SUDHL5 (cell line): ENCODE results near the genes OR6Y1, MNDA, AIM2 and KCNJ10.

GRCh38 chr1:157992142-157992483 lies 1.3 kb upstream of the KIRREL1 start:
- PRO-cap: no peak

- PRO-cap: no peak
These were observed 29.0 kb downstream of the KIRREL1 start for GRCh38 chr1:158022467-158022872.

DNA sequence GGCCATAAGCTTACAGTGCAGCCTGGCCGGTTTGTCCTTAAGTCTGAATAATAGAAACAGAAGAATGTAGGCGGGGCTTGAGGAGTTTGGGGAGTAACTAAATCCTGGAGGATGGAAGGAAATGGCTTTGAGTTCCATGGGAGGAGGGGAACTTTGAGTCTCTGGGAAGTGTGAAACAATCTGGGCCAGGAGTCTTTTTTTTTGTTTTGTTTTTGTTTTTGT lies 3.0 kb downstream of the SMIM42 start:
- PRO-cap: no peak

GRCh38 chr1:158554282-158554838 lies at the start of gene OR6Y1:
OR6Y1 (minus strand) TSS chr1:158554405.
- PRO-cap: no peak

DNA sequence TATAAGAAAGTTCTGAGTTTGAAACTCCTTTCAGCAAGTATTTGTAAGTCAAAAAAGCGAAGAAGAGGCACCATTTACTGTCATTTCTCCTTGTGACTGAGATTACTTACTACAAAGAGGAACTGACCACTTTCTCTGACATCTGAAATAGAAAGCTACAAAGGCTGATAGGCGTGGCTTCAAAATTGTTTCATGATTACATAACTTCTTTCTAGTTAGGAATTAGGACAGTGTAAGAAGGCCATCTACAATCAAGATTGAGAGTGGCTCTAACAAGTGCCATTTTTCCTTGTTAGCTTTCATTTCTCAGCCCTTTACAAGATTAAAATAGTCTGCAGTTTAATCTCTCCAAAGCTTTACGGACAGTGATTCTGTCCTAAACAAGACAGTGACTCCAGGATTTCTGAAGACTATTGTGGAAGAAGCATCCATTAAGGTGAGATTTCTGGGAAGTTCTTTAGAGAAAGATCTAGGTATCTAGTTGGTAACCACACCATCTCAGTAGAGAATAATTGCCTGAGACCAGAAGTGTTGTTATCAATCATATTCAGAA lies at the start of gene MNDA:
Gene MNDA, plus strand, starts transcription at position 230 of the 553 bp plus-strand sequence.
- PRO-cap: no peak

- PRO-cap: bidirectional peak, plus-strand start at chr1:159077071, minus-strand start at chr1:159076791; bidirectional peak, plus-strand start at chr1:159077474, minus-strand start at chr1:159077253
These were observed at the start of gene AIM2 for GRCh38 chr1:159076713-159077952. AIM2 (minus strand) TSS chr1:159076766.

DNA sequence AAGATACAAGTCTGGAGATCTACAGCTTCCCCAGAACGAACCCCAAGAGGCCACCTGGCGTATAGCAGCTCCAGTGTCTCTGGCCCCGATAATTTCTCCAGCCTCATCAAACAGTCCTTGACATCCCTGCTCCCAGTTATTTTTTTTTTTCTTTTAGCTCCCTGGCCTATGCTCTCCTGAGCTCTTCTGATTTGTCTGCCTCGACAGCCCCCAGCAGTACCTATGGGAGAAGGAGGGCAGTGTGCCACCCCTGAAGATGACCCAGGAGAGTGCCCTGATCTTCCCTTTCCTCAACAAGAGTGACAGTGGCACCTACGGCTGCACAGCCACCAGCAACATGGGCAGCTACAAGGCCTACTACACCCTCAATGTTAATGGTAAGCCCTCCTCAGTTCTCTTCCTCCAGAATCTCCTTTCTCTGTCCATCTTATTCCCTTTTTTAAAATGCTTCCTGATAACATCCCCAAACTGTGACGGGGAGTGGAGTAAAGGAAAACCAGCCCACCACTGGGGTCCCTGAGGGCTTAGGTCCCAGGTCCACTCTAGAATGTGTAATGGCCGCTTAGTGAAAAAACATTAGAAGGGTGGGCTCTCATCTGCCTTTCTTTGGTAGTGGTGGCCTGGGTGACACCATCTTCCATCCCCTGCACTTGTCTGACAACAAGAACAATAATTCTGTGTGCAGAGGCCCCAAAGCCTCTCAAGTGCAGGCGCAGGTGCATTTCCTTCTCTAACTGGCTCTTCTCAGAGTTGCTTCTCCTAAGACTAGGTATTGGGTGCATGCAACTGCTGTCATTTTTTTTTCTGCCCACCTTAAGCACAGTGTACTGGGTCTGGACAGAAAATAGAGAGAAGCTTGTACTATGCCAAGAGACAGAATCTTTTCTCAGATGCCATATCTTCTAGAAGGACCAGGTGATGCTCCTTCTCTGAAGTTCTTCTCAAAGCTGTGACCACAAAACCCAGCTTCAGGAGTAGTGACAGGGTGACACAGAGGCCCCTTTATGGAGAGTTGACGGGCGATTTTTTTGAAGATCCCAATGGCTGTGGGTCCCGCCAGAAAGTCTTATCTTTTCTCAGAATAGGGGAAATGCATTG lies 7.6 kb upstream of the ACKR1 start:
- PRO-cap: no peak

DNA sequence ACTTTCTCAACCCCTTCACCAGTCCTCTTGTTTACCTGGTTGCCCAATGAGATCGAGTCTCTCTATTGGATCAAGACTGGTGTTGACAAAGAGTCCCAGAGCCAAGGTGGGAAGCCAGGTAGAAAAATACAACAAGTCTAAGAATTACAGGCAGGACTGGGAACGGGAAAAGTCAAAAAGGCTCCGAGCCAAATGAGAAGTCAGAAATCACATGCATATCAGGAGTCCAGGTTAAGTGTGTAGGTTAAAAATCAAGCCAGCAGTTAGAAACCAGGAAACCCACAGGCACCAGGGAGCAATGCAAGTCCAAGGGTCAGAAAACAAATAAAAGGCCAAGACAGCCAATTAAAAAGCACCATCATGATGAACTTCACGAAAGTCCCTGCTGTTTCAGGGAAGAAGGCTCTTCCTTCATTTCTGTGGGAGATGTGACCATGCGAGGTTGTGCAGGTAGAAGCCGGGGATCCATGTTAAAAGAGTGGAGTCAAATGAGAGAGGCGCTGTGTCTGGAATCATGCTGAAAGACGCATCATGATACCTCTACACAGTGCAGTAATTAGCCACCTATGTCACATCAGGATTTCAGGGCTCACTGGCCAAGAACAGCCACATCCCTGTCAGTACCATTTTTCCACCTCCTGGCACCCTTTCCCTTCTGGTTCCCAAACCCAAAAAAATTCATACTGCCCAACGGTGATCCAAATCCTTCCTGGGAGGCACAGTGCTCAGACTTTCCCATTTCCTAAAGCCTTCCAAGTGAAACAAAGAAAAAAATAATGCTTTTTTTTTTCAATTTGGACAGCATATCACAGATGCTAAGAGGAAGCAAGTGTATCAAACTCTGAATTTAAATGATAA lies 27.1 kb upstream of the DUSP23 start:
- PRO-cap: no peak

- PRO-cap: no peak
These were observed 24.8 kb upstream of the DUSP23 start for GRCh38 chr1:159756074-159756350.

GRCh38 chr1:159790247-159790586 lies 9.5 kb downstream of the DUSP23 start:
- PRO-cap: no peak

DNA sequence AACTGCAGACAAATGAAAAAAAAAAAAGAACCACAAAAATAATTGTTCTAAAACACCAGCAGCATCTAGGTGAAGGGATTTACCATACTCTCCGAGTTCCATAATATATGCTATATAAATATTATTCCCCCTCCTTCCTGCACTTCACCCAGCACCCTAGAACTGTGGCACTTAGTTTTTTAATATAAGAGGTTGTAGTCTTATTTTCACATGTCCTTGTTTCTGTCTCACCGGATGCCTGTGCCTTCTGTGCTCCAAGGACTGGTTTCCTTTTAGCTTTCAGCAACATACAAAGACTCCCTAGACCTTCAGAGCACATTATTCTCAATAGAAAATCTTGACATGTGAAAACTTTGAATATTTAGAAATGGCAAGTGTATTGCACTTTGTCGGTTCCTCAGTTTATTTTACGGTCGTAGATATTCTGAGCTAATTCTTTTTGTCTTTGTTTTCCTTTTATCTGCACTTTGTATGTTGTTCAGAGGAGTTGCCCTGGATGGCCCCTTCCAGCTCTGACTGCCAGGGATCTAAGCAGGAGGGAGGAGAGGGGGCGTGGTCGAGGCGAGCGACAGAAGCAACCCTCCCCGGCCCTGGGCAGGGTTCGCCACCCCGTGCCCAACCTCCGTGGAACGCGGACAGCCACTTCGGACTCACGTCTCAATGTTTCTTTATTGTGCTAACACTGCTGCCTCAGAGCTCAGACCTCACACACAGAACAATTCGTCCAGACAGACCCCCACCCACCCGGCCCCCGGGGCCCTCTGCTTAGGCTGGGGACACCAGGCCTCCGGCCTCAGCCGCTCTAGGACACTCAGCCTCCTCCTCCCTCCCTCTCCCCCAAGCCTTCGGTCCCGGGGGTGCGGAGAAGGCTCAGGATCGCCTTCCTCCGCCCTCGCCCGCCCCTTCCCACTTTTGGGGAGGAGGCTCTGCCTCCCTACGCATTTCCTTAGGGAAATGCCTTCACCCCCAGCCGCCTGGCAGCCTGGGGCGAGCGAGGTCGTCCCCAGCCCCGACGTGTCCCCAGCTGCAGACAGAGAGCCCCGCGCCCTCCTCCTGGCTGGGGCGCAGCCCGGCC lies 8.5 kb downstream of the VSIG8 start:
- PRO-cap: no peak

- PRO-cap: no peak
These were observed 7.6 kb downstream of the VSIG8 start for GRCh38 chr1:159854741-159855404.

GRCh38 chr1:159917347-159917783 lies 7.9 kb downstream of the TAGLN2 start:
- PRO-cap: no peak

DNA sequence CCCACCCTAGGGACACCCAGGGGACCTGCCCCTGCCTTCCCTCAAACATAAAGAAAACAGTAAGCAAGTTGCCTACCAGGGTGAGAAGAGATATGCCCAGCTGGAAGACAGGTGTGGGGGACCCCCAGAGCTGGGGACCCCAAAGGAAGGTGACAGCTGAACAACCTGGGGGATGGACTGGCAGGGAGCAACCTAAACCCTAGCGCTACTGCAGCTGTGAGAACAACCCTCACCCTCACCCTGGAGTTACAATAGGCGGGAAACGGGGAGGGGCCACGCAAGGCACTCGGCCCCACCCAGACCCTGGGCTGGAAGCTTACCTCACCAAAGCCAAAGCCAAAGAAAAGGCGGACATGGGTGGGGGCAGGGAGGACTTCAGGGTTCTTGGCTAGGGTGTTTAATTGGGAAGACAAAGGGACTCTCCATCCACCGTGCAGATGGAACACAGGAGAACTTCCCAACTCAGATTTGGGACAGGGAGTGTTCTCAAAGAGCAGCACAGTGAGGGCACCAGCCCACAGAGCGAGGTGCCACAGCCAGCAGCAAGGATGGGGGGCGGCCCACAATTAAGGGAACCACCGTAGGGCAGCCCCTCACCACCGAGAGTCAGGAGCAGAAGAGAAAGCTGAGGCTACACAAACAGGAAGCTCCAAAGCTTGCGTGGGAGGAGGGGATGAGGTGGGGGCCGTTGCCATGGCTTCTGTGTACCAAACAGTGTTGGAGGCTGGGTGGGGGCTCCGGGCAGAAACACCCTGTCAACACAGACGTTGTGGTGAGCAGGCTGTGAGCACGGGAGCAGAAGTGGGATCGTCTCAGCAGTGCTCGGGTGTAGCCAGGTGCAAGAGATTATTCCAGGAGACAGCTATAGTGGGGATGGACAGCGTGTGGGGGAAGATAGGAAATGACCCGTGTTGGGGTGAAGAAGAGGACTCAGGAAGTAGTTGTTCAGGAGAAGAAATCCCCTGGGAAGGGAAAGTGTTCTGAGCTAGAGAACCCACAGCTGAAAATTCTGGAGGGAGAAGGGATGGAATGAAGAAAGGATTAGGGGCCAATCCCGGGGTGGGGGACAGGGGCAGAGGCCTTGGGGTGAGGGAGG lies 1.8 kb downstream of the TAGLN2 start:
- PRO-cap: bidirectional peak, plus-strand start at position 763 of the sequence, minus-strand start at position 619 of the sequence

- PRO-cap: no peak
These were observed 9.1 kb downstream of the IGSF9 start for GRCh38 chr1:159936283-159936684.

DNA sequence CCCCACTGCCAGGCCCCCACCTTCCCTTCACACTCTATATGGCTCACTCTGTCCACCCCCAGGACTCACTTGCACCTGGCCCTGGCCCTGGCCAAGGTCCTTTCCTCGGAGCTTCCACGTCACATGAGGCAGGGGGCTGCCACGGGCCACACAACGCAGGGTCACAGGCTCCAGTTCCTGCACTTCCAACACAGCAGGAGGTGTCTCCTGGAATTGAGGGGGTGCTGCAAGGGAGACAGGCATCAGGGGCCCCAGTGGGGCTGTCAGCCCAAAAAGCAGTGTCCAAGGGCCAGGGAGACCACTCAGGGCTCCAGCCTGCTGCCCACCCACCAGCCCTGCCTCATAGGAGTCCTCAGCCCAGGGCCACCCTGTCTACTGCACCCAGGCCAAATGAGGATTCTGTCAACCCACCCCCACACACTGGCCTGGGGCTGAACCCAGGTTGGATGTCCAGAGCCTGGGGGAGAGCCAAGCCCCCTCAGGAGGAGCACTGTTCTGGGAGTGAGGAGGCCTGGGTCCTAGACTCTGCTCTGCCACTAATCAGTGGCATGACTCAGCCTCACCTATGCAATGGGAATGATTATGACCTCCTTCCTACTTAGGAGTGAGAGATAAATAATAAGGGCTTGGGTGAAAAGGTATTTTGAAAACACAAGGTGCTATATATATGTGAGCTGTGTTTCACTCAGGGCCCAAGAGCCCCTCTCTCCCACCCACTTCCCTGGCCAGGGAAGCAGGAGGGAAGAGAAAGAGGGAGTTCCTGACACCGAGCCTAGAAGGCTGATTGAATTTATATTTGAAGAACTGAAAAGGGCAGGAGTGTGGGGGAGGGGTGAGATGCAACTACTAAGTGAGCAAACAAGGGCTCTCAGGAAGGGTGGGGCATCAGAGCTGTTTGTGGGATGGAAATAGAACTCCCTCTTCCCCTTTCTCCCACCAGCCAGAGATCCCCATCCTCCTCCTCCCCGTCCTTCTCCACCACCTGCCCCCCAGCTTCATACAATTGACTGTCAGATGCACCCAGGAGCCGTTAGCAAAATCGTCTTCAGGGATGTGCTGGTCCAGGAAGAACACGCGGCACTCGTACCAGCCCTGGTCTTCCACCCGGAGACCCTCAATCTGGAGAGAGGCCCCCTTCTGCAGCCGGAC lies 8.4 kb downstream of the IGSF9 start:
- PRO-cap: no peak

- PRO-cap: no peak
These were observed 14.8 kb upstream of the PIGM start for GRCh38 chr1:160046409-160047081.

- PRO-cap: no peak
These were observed 1.7 kb downstream of the KCNJ10 start for GRCh38 chr1:160068171-160068658.

DNA sequence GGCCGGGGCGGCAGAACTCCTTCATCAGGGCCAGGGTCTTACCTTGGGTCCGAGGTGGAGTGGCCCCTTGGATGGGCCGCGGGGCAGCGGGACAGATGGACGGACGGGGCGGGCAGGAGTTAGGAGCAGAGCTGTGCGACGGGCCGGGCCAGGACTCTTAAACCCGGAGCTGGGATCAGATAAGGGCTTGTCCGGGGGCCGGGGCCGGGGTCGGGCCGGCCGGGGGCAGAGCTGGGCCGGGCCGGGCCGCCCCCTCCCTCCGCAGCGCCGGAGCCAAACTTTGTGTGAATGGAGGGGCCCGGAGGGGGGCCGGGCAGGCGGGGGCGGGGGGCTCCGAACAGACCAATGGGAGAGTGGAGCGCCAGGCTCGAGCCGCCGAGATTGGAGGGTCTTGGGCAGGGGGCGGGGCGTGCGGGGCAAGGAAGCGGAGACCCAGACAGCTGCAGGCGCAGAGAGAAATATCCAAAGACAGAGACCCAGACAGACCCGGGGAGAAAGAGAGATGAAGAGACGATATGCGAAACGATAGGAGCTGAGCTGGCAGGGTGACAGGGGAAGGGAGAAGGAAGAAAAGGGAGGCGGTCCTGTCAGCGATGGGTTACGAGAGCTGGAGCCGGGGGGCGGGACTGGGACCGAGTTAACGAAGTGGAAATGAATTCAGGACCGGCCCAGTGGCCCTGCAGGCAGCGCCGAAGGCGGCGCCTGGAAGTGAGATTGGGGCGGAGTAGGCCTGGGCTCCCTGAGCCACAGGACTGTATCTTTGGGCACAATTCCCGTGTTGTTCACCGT lies at the start of gene KCNJ10:
Gene KCNJ10, minus strand, starts transcription at position 181 of the 789 bp plus-strand sequence.
- PRO-cap: no peak

DNA sequence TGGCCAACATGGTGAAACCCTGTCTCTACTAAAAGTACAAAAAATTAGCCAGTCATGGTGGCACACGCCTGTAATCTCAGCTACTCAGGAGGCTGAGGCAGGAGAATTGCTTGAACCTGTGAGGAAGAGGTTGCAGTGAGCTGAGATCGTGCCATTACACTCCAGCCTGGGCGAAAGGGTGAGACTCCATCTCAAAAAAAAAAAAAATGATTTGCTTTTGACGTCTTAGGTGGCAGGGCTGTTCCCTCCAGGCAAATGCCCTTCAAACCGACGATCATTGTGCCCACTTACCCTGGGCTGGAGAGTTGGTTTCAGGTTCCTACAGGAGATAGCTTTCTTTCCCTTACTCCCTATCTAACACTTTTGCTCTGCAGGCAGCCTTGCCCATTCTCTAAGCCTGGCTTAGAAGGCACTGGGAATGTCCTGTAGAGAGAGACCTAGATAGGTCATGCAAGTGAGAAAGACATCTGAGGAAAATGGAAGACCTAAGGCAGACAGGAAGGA lies 8.7 kb upstream of the ATP1A4 start:
- PRO-cap: no peak